Type B pancreatic cell (in vitro differentiated cells): Measurements from ENCODE around the genes MUC15, ARL14EP, ELP4 and PAX6.

DNA sequence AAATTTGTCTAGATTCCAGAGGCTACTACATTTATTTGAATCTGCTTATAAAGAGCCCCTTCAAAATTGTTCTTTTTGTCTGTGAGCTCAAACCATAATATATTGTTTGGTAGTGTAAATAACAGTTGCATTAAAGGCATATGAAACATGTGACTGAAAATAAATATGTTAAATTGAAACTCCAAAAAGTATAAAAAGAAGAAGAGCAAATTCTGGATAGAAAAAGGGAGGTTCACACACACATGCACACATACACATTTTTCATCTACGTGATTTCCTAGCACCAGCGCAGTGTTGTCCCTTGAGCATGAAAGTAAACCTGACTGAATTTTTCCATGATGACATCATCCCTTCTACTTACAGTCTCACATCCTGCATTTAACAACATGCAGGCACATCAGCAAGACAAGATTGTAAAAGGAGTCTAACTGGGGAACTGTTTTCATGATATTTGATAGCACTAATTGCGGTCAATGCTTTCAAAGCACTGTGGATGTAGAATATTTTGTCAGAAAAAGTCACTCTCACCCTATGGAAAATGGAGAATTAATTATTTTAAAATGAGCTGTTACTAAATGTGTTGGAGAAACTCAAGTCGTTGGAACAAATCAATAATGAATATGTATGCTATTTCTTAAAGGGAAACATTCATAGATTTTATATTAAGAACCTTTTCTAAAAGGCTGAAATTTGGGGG lies 36.6 kb downstream of the GAS2 start:
- PRO-cap, result no peak

- PRO-cap, result no peak
Observed at GRCh38 chr11:24739643-24740064, 242.8 kb downstream of the LUZP2 start.

- PRO-cap, result no peak
Observed at GRCh38 chr11:25423806-25424081, 908.2 kb upstream of the ANO3 start.

DNA sequence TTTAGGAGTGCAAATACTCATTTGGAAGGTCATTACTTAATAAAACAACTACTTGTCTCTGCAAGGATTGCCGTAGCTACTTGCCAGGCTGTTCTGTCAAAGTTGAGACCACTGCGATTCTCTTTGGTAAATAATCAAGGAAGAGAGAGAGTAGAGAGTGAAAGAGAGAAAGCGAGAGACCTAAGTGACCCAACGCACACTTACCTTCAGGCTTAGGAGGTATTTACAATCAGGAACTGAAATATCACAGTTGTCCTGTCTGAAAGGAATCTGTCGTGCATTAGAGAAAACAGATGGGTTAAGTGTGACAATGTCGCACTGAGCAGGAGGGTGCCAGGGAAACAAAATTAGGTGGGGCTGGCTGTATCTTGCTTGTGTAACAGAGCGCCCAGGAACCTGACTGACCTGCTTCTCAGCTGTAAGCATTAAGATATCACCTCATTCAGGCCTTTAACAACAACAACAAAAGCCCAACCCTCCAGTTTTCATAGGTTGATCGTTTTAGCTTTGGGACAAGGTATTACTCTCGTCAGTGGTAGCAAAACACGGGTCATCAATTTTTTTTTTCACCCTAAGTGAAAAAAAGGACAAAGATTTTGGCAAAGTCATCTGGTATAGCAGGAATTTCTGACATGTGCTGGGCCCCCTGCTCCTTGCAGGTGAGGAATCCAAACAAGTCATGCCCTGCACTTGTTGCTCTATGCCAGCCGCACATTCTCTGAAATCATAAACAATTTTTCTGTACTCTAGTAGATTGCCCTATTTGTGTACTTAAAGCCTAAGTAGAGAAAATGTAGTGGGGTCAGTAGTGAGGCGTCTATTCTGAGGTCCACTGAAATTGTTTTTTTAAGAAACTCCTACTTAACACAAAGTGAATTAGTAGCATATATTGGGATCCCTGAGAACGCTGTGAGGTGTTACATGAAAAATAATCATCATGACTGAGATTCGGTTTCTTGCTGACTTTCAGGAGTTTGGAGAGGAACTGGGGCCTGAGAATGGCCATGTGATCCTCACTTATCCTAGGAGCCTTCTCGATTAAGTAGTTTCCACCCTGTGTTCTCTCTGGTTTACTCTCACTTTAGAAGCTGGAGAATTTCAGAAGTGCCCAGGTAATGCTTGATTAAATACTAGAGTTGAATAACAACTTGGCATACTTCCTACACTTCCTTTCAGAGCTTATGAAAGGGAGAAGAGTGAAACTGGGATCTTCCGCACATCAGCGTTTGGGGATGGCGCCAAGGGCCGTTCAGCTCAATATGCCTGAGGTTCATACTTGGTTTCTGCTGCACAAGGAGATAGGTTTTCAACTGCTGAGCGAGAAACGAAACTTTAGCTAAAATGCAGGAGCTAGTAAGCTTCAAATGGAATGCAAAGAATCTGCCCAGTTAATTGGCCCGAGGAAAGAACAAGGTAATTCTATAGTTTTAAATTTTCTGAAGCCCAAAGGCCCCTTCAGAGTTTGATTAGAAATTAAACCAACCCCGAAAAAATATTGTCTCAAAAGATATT lies at the start of gene MUC15:
TSS of gene MUC15 (minus strand) at position 427 of the 1,512 bp plus-strand sequence.
- PRO-cap, result bidirectional peak, plus-strand start at position 680 of the sequence, minus-strand start at position 427 of the sequence

DNA sequence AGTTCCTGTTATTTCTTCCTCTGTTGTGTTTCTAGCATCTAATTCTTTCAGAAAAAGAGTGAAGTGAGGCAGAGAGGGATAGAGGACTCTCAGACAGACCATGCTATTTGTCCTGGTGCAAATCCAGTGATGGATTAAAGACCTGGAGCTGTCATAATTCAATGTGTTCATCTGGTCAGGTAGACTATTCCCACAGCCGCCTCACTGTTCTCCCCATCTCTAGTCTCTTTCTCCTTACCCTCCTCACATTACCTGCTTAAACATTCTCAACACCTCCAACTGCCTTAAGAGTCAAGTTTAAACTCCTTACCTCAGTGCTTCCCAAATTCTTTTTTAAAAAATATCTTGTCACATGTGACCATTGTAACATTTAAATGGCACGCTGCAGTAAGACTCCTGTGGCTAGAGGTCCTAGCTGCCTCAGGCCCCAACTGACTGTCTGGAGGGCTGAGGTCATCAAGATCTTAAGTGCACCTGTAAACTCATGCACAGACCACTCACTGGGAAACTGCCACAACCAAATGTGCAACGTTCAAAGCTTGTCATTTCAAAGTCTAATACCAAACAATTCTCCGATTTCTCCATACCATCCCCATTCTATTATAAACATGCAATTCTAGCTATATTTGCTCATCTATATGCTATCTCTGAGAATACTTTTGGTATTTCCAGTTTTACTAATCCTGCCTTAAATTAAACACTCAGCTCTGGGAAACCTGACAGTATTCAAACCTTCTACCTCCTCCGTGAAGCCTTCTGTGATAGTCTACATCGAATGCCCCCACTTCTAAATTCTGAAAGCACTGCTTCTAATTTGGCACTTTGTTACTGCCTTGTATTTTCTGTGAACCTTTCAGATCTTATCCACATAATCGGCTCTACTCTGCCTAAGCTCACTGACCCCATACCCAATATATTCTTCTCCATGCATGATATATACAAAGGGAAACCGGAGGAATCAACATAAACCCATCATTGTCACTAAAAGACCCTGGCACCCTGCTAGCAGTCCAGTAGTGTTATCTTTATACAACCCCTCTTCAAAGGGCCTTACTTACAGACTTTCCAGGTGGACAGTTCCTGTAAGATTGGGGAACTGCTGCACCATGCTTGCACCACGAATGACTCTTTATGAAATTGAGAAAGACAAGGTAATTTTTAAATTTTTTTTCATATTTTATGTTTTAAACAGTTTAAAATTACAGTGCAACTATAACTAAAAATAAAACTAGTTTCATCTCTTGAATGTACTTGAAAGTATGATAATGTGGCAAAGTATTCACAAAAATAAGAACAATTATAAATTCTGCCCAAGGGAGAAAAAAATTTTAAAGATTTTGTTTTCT lies 16.7 kb upstream of the CCDC34 start:
- PRO-cap, result no peak

DNA sequence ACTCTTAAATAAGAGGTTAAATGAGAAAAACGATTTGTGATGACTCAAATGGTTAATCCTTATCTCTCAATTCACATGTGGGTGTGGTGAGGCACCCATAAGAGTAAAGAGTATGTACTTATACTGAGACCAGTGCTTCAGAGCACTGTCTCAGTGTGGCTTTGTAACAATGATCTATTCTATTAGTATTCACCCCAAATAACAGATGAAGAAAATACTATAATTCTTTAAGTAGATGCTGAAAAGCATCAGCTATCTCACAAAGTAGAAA lies 25.1 kb upstream of the CCDC34 start:
- PRO-cap, result no peak

- PRO-cap, result no peak
Observed at GRCh38 chr11:27392067-27392534, 29.1 kb upstream of the CCDC34 start.

DNA sequence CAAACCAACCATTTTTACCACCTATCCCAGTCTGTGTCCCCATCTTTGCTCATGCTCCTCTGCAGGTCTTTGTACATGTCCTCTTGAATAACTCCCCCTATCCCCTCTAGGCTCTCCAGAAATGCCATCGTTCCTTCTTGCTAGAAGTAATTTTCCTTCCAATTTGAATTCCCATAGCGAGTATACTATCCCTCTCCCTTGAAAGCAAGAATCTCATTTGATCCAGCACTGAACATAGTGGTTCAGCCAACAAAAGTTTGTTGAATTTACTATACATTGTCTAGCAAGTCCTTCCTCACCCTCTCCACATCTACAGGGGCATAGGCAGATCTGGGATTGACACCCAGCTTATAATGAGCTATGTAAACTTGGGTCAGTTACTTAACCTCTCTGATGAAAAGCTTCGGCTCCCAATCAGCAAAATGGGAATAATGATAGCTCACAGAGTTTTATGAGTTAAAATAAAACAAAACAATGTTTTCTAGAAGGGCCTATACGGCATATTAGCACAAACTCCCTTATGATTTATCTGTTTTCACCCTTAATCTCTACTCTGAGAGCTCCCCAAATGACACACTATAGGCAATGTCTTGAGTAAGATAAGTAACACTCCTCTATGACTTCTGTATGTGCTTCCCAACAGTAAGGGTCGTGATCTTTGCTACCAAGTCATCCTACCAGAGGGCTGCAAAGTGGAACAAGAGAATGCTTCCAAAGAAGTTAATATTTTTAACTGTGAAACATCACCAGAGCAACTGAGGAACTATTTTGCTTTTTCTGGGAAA lies 43.2 kb upstream of the CCDC34 start:
- PRO-cap, result no peak

- PRO-cap, result no peak
Observed at GRCh38 chr11:27468959-27469507, 3.6 kb downstream of the LGR4 start.

GRCh38 chr11:27701427-27701970 lies 1.2 kb upstream of the BDNF start:
- PRO-cap, result no peak

- PRO-cap, result bidirectional peak, plus-strand start at chr11:27718607, minus-strand start at chr11:27718488; unidirectional peak, plus-strand start at chr11:27718607
Observed at GRCh38 chr11:27718201-27718847, 18.1 kb upstream of the BDNF start.

- PRO-cap, result bidirectional peak, plus-strand start at chr11:30323164, minus-strand start at chr11:30322946
Observed at GRCh38 chr11:30322688-30323528, at the start of gene ARL14EP. Gene ARL14EP, plus strand, starts transcription at chr11:30323104.

DNA sequence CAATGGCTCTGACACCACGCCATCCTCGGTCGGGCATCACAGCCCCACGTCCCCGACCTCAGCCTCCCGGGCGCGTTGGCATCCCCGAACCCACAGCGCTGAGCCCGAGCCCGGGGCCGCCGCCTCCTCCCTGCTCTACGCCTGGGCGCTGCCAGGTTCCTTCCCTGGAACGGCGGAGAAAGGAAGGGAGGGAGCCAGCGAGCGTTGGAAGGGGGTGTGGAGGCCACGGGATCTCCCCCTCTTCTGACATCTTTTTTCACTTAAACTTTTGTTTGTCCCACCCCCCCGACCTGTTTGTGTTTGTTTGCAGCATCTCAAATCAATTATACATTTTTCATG lies 1.6 kb downstream of the MPPED2 start:
- PRO-cap, result no peak

DNA sequence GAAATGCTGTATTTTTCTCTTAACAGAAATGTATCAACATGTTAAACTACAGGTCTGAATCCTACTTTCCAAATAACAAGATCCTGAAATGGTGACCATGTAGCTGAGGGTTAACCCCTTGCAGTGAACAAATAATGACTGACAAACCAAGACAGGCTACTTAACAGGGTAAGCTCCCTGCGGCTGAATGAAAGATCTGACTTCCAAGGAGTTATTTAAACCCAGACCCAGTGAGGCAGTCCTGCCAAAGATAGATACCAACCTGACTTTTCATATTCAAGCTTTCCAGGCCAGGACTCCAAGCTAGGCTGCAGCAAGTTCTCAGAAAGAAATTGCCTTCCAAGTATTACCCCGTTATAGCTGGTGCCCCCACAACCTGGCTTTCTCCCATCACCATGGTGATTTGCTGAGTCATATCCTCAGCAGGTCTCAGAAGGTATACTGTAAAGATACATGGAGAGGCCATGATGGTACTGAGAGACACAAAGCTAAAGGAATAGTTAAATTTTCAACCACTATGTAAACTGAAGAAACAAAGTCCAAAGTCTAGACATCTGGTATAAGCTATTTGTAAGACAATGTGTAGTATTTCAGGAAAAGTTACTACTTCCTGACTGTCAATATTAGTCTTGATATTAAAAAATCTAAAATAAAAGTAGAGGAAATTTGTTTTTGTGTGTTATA lies 377.2 kb downstream of the DCDC1 start:
- PRO-cap, result no peak

- PRO-cap, result unidirectional peak, minus-strand start at chr11:31321504
Observed at GRCh38 chr11:31321305-31321768, 48.2 kb downstream of the DCDC1 start.

DNA sequence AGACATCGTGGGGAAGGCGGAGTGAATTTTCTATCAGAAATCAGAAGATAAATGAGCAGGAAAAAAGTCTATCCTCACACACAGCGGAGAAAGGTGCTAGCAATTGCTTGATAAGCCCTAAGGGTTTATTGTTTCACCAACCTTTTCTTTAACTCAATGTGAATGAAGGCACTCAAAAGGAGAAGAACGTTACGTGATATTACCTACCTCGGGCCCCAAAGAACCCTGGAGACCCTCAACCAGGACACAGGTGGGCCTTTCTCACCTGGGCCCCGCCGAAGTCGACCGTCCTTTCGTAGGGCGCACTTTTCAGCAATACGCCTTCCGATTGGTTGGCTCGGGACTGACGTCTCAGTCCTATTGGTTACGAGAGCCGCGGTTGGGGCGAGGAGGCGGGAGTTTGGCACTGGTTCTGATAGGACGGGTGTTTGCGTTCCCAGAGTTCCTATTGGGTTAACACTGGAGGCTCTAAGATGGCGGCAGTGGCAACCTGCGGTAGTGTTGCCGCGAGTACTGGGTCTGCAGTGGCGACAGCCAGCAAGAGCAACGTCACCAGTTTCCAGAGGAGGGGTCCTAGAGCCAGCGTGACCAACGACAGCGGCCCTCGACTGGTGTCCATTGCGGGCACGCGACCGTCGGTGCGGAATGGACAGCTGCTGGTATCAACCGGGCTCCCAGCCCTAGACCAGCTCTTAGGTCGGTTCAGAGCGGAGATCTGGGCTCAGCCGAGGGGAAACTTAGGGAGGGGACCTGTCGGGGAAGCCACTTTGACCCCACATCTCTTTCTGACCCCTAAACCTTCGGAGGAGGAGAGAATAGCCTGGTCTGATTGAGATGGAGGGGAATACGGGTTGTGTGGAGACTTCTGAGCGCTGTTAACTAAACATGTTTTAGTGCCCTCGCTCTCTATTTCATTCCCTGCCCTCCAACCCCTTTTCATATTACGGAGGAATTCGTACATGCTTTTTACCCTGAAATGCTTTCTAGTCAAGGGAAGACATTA lies at the start of gene ELP4:
TSS of gene ELP4 (plus strand) at position 456 of the 1,003 bp plus-strand sequence.
- PRO-cap, result bidirectional peak, plus-strand start at position 618 of the sequence, minus-strand start at position 295 of the sequence

DNA sequence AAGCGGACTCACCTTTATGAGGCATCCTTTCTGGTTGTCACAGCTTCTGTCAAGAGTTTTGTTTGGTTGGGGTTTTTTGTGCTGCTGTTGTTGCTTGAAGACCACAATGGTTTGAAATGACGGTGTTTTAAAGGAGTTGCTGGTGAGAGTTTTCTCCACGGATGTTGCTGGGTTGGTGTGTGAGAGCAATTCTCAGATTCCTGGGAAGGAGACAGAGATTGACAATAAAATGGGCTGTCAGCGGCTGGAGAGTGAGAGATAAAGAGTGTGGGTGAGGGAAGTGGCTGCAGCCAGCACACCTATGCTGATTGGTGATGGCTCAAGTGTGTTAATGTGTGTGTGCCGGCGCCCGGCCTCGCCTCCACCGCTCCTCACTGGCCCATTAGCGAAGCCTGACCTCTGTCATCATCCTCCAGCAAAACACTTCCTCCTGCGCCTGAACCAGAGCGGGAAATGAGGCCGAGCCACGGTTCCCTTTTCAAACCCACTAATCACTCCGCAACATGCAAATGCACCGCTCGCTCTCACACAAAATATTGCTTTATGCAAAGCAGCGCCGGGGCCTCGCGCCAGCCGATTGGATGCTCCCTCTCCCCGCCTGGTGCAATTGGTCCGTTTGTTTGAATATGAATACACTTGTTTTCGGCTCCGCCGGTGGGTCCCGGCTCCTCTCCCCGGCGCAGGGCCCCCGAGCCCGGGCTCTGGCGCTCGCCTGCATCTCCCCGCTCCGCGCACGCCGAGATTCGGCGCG lies at the start of gene PAX6:
TSS of gene PAX6 (minus strand) at position 507 of the 751 bp plus-strand sequence.
- PRO-cap, result no peak

- PRO-cap, result no peak
Observed at GRCh38 chr11:32104114-32105137, 13.6 kb downstream of the RCN1 start.

- PRO-cap, result no peak
Observed at GRCh38 chr11:32152709-32153162, 61.9 kb downstream of the RCN1 start.

DNA sequence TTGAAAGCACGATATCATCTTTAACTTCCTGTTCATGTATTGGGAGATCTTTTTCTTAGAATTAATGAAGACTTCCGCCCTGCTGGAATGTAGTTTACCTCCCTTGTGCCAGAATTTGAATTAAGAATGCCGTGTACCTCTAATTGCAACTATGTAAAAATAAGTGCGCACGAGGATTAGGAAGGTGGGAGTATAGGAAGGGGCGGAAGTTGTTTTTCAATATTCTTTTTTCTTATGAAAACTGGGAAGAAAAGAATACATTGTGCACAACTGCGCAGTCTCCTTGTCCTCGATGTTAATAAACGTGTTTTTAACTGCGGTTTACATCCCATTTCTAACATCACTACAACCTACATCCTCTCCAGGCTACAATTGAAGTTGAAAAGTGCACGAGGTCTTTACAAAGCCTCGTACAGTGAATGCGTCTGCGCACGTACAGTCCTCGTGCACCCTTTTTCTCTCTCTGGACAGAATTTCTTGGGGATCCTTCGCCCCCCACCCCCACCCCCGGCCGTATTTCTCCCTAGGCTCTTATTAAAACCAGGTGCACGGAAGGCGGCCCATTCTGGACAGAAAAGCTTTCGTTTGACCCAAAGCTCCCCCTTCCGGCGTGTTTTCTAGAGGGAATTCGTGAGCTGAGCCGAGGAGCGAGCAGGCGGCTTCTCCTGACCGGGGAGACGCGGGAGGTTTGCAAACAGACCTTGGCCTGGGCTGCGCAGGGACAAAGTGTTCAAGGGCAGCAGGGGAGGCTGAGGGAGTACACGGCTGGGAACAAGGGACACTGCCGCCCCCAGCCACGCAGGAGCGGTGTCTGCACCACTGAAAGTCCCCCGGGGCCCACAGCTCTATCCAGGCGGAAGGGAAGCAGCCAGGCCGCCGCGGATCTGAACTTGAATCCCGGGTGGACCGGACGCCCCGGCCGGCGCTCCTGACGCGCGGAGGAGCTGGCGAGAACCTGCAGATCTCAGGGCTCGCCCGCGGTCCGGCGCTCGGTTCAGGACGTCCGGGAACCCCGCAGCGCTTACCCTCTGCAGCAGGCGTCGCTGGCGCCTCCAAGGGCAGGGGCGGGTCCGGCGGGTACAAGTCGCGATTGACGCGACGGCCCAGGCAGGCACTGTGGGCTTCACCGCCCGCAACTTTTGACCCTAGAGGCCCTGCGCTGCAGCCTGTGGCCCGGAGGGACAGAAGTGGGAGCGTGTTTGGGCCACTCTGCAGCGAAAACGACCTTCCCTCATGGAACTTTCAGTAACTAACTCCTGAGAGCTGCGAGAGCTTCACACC lies 102.1 kb downstream of the WT1 start:
- PRO-cap, result unidirectional peak, plus-strand start at position 631 of the sequence